Karpas-422 (cell line): Measurements from ENCODE around the gene UBE2D4.

DNA sequence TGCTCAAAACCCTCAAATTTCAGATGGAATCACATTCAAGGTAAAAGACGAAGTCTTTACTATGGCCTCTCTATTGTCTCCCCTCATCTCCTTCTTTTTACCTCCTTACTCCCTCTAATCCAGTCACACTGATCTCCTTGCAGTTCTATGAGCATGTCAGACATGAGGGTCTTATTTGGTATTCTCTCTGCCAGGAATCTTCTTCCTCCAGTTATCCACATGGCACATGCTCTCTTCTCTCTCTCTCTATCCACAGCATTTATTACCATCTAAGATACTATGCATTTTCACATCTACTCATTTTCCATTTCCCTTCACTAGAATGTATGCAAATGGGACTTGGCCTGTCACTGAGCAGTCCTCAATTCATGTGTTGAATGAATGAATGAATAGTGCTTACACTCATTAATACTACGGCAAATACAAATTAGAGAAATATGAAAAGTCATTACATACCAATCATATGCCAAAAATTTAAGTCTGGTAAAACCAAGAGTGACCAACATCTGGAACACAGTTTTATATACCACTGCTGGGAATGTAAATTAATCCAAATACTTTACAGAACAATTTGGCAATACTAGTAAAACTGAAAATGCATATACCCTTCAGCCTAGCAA is 34.0 kb downstream of the COA1 start:
- PRO-cap = no peak
- RAMPAGE, long total RNA = no peak

DNA sequence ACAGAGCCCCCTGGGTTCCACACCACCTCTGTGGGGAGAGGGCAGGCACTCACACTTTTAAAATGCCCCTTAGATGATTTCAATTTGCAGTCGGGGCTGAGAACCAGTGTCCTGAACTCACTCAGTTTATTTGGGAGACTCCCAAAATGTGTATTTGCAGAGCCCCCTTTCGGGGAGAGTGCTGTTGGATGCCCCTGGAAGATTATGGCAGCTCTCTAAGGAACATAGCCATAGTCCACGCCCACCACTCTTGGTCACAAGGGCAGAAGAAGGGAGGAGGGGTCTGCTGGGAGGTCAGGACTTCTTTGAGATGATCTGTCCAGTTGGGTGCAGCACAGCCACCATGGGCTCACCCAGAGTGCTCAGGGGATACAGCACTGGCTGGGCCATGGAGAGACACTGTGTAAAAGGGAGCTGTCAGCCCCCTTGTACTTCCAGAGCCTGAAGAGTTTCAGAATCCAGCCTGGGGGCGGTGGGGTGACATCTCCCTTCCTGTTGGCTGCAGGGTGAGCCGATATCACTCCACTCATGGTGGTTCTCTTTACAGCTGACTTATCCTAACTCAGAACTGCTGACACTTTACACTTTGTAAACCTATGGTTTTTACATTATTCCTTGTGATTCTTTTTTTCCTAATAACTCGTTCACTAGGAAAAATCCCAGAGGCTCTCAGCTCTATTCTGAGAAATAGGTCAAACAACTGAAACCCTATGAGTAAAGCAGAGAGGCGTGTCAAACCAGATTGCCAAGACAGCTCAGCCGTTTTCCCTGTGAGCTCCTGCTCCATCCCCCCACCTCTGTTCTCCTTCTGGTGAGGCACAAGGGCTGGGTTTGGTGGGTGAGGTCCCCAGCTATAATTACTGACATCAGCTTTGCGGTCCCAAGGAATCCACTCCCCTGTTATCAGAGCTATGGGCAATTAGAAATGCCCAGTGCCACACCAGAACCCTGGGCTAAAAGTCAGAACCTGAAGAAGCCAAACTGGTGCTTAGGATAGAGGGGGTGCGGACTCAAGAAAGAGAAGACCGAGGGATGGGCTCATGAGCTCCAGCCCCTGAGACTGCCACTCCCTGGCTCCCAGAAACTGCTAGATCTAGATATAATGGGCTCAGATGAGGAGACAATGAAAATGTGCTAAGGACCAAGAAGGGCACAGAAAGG is 3.2 kb upstream of the MRPS24 start:
- PRO-cap = no peak
- RAMPAGE, long total RNA = no peak

DNA sequence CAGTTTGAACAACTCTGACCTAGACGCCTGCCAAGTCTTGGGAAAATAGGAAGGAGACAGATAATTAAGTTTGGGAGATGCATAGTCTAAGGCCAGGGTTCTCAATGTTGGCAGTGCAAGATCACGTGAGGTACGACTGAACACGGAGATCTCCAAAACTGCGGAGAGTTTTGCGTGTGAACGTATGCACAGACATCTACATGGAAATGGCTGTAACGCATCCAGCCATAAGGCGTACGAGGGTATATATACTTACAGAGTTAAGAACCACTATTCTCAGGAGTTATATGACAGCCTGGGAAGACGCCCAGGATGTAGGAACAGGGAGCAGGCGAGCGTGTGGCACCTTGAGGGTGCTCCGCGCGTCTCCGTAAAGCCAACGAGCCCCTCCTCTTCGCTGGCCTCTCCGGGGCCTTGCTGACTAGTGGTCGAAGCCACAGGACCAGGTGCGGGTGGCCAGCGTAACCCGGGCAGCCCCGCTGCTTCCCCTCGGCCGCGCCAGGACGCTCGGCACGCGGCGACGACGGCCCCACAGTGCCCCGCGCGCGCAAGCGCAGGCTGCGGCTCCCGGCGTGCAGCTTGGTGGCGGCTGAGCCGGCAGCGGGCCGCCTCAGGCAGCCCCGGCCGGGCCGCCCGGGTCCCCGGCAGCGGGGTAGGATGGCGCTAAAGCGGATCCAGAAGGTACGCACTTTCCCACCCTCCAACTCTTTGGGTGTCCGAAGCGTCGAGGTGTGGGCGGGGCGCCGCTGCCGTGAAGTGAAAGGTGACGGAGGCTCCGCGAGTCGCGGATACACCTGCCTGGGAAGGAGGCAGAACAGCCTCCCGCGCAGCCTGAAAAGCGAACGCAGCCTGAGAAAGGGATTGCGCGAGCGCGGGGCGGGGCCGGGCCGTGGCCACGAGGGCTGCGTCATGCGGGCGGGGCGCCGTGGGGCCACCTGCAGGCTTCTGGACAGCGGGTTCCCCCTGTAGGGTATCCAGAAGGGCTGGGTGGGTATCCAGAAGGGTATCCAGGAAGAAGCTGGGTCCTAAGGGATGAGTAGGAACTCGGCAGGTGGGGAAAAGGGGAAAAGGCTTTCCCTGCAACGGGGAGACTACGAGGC is at the start of gene UBE2D4:
TSS of gene UBE2D4 (plus strand) at position 561 of the 1,100 bp plus-strand sequence.
- PRO-cap = unidirectional peak, plus-strand start at position 191 of the sequence; unidirectional peak, plus-strand start at position 273 of the sequence; bidirectional peak, plus-strand start at position 580 of the sequence, minus-strand start at position 505 of the sequence; unidirectional peak, minus-strand start at position 826 of the sequence
- RAMPAGE, long total RNA = start-site peak on the minus strand centred at position 493 of the sequence, 98 bp wide, 57 and 52 reads in 2 replicates

DNA sequence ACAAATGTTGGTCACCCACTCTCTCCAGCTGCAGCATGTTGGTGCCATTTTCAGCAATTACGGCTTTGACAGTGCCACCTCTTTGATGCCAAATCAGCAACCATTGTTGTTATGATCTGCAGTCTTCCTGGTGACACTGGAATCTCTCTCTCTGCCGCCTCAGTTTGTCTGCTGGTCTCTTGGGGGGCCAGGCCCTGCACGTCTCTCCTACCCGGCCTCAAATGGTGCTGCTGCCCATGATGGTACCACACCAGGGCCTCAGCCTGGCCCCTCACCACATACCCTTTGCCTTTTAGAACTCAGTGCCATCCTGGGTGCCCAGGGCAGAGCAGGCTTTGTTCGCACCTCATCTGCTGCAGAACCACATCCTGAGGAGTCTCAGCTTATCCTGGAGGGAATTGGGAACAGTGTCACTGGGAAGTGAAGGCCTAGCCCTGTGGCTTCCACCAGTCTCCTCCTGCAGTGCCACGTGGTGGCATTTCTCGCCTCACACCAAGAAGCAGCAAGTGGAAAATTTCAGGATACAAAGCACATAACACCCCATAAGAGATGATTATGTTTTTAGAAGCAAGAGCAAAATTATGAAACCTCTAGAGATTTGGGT is 26.7 kb downstream of the UBE2D4 start:
- PRO-cap = no peak
- RAMPAGE, long total RNA = no peak

GRCh38 chr7:44018674-44019631 is 21.3 kb downstream of the SPDYE1 start:
- PRO-cap = bidirectional peak, plus-strand start at chr7:44019381, minus-strand start at chr7:44019145
- RAMPAGE, long total RNA = no peak

GRCh38 chr7:44276013-44276499 is 49.3 kb downstream of the CAMK2B start:
- PRO-cap = no peak
- RAMPAGE, long total RNA = no peak

DNA sequence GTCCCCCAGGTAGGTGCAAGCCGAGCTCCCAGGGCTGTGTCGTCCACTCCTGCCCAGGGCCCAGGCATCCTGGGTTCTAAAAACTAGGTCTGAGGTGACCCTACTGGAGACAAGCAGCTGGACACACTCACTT is 34.2 kb downstream of the CAMK2B start:
- PRO-cap = no peak
- RAMPAGE, long total RNA = no peak

DNA sequence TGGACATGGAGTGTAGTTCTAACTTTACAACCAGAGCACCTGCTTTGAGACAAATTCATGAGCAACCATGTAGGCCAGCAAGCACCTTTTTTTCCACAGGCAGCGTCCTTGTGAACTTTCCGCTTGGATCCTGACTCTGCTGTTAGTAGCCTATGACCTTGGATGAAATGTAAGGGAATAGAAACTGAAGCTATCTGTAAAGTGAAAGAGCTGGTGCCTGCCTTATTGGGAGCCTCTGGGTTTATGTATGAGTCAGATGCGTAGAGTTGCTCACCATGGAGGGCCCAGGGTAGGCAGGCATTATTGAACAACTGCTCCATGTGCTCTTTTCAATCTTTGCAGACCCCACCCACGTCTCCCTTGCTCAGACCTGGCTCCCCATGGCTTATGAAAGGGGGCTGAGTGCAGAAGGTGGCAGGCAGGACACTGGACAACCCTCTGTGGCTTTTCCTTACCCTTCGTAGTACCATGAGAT is 16.3 kb downstream of the OGDH start:
- PRO-cap = no peak
- RAMPAGE, long total RNA = no peak

GRCh38 chr7:44626015-44626344 is 19.6 kb downstream of the OGDH start:
- PRO-cap = no peak
- RAMPAGE, long total RNA = no peak

DNA sequence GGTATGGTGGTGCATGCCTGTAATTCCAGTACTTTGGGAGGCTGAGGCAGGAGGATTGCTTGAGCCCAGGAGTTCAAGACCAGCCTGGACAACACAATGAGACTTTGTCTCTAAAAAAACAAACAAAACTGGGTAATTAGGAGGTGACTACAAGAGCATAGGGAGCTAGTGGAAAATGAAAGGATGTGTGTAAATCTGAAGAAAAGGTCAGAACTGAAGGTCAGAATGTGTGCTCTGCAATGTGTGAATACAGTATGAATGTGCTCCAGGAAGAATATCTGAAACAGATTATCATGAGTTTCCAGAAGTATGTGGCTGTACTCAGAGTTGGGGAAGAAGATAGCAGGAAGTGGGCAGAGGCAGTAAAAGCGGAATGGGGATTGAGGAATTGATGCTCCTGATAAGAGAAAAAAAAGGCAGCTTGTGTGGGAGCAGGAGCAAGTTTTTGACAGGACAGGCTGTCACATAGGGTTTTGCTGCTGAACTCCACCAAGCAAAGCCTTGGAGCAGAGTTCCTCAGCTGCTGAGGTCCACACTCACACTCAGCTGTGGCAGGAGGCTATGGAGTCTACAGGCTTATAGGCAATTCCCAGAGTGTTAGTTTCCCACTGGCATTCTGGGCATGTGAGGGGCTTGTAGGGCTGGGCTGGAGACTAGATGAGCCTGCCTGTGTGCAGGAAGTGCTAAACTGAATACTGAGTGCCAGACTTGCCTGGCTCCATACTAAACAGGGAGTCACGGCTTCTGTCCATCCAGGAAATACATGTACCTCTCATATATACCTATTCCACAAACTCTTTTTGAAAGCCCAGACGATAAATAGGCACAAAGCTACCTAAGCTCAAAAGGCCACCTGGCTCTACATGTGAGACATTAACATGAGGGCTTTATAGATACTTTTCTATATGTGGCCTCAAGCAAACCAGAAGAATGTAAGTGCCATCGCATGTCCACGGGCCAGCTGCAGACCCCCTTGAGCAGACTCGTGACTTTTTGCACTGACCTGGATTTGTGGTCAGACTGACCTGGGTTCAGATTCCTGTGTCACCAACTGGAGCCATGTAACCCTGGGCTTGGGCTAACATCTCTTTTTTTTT is 22.8 kb downstream of the H2AZ2 start:
- PRO-cap = no peak
- RAMPAGE, long total RNA = no peak

DNA sequence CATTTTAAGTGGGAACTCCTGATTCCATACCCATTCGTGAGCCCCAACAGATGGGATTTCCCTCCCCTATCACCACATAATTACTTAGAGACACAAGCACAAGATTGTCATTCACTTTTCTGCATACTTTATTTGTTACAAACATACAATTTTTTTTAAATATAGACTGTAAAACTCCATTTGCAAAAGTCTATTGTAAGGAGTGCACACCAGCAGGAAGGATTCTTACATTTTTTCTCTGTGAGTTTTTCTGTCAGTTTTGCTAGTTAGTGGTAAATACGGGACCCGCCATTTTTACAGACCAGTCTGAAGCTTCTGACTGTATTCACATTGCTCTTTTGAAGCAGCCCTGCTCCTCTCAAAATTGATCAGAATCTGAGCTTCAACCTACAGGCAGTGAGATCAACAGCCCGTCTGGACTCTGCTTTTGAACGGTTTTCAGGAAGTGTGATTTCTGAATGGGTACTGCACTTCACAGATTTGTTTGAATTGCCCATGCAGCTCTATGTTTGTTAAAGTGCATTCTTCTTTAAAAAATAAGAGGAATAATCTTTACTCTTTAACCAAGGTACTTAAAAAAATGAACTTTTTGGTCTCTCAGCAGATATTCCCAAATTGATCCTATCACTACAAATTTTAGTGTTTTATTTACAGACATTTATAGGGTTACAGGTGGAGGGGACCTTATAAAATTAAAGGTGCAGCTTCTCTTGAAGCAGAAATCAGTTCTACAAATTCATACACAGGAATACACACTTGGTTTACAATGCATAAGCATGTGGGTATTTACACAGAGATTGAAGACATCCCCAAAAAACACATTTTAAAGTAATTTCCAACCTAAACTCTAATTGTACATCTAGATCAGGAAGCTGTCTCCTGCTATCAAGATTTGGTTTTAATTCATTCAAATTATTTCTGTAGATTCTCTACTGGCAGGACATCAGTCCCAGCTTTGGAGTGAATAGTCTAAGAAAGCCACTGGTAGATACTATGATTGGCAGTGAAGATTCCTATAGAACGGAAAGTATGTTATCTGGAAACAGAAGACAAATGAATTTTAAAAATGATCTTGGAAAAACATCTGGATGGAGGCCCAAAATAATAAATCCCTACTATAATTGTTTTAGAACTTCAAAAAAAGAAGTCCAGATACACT is 8.8 kb downstream of the PURB start:
- PRO-cap = no peak
- RAMPAGE, long total RNA = no peak

DNA sequence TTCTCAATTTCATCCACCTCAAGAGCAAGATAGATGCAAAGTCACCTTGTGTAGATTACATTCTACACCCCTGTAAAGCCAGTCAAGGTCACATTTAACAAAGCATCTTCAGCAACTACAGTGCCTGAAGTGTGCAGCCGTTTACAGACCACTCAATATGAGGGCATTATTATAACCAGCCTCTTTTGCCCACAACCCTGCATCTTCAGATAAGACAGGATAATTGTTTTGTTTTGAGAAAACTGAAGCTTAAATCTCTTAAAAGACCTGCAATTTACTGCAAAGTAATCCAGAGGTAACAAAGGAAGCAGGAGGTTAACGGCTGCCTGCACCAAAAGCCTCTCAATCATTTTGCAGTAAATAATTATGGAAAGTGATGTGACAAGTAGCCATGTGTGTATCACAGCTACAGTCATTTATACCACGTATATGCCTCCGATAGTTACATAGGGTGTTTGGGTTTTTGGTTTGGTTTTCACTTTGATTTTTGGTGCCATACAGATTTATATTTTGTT is 4.8 kb downstream of the PURB start:
- PRO-cap = no peak
- RAMPAGE, long total RNA = no peak

DNA sequence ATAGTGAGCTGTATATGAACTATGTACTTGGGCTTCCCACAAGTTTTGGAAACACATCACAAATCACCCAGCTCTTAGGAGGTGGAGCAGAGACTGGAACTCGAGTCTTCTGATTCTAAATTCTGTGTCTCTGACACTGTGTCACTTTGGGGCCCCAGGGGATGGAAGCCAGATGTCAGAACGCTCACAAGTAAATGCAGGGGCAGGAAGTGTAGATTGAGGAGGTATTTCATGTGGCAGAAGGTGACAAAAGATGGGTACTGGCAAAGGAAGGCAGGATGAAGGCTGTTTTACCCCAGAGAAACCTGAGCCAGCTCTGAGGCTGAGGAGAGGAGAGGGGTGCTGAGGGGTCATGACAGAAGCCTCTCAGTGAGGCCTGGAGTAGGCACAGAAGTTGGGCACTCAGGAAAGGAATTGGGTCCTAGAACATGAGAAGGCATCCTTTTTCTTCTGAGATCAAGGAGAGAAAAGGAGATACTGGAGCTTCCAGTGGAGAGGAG is 6.1 kb upstream of the PURB start:
- PRO-cap = unidirectional peak, plus-strand start at position 193 of the sequence
- RAMPAGE, long total RNA = no peak

GRCh38 chr7:44953227-44953609 is 25.6 kb downstream of the MYO1G start:
- PRO-cap = no peak
- RAMPAGE, long total RNA = no peak

DNA sequence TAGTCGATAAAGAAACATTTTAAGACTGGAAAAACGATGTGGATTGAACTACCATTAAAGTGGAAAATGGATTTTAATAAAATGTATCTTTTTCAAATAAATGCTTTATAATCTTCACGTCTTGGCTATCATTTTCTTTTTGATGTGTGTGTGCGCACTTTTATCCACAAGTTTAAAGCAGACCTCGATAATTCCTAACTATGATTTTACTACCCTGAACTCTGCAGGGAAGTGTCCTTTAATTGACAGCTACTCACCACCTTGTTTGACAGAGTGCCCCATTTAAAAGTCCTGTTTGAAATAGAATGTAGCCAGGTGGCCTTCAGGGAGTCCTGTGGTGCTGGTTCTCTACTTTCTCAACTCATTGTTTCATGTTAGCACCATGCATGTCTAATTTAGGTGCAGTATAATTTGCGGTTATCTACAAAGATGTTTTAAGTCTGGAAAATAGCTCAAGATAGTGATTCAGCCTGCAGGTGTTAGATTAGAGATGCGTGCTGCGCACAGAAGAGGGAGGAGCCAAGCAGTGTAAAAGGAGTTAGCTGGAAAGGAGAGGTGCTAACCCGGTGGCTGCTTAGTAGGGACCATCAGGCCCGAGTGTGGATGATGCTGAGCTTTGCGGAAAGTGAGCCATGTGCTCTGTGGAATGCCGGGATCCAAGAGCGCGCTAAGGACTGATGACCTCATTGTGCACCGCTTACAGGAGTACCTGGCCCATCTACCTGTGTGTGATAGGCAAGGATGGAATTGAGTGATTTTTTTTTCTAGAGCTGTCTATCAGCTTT is 1.1 kb downstream of the CCM2 start:
- PRO-cap = bidirectional peak, plus-strand start at position 567 of the sequence, minus-strand start at position 235 of the sequence
- RAMPAGE, long total RNA = no peak

DNA sequence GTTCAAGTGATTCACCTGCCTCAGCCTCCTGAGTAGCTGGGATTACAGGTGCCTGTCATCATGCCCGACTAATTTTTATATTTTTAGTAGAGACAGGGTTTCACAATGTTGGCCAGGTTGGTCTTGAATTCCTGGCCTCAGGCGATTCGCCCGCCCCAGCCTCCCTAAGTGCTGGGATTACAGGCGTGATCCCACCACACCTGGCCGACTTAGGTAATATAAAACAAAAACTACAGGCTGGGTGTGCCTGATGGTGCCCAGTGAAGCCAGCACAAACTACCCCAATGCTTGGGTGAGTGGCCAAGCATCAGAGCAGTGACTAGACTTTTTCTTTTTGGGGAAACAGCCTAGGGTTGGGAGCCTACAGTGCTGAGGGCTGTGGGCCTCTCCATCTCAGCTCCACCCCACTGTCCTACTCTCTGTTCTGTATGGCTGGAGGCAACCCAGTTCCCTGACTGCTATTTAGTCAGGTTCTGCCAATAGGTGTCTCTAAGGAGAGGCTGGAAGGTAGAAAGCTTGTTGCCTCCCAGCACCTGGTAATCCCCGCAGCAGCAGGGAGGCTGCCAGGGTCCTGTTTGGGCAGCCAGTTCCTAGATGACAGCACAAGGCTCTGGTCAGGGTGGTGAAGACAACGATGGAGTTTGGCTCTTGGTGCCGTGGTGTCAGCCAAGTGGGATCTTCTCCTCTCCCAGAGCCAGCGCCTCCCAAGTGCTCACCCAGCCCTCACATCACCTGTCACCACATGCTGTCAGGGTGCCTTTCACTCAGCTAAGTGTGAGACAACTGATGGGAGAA is 10.4 kb upstream of the NACAD start:
- PRO-cap = no peak
- RAMPAGE, long total RNA = no peak

GRCh38 chr7:45104369-45104644 is 7.2 kb downstream of the TBRG4 start:
- PRO-cap = no peak
- RAMPAGE, long total RNA = no peak

- PRO-cap = no peak
- RAMPAGE, long total RNA = no peak
Observed at GRCh38 chr7:45178907-45179581, 21.5 kb downstream of the RAMP3 start.

DNA sequence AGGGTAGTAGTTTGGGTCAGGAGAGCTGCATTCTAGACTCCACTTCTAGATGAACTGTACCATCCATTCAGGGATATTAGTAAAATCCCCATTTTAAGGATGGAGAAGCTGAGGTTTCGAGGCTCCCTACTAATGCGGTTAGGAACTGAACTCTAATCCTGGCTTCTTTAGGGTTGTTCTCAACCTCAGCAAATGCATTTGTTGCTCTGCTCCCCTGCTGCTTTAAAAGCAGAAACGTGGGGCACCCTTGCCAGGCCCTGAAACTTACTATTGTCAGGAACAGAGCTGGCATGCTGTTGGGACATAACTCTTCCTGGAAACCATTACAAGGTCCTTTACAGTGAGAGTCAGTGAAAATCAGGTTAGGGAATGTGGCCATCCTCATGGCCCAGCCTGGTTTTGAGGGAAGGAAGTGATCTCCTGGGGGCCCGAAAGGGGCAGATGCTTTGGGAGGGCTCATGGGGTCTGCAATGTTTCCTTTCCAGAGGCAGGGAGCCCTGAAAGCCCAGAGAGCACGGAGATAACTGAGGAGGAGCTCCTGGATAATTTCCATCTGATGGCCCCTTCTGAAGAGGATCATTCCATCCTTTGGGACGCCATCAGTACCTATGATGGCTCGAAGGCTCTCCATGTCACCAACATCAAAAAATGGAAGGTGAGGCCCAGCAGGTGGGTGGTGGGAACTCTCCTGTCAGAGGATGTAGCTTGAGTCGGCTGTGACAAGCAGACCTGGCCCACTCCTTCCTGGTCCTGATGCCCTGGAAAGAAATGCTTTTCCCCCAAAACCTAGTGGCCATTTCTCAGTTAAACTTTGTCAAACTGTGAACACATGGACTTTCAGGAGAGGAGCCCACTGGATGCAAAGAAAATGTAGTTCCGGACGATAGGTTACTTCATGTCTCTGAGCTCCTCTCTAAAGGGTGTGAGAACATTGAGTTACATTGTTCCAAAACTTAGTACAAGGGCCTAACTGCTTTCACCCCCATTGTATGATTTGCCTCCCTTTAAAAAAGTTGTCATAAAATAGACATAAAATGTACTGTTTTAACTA is 2.1 kb downstream of the IGFBP1 start:
- PRO-cap = no peak
- RAMPAGE, long total RNA = no peak

- PRO-cap = unidirectional peak, plus-strand start at chr7:46461335
- RAMPAGE, long total RNA = no peak
Observed at GRCh38 chr7:46461148-46461573, 540.1 kb upstream of the IGFBP3 start.